Metanephros (tissue), 2 donors: Measurements from ENCODE around the genes SULT6B1, CEBPZOS, ATL2 and ARHGEF33.

DNA sequence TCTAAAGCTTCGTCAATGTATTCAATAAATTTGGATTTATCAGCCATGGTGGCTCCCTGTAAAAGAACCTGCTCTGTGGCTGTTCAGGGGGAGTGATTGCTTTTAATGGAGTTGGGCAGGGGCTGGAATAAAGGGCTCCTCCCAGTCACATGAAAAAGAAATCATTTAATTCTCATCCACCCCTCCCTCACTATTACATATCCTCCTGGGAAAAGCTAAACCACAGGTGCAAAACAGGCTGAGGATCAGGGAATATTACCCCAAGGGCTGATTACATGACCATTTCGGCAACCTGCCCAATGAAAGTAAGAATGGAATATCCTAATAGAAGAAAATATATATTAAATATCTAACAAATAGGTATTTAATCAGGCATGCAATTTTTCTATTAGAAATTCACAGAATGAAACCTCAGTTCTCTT, at the start of gene SULT6B1:
Gene SULT6B1 (minus strand): TSS at position 77 of the 422 bp plus-strand sequence.
- RAMPAGE, long total RNA, result no peak

DNA sequence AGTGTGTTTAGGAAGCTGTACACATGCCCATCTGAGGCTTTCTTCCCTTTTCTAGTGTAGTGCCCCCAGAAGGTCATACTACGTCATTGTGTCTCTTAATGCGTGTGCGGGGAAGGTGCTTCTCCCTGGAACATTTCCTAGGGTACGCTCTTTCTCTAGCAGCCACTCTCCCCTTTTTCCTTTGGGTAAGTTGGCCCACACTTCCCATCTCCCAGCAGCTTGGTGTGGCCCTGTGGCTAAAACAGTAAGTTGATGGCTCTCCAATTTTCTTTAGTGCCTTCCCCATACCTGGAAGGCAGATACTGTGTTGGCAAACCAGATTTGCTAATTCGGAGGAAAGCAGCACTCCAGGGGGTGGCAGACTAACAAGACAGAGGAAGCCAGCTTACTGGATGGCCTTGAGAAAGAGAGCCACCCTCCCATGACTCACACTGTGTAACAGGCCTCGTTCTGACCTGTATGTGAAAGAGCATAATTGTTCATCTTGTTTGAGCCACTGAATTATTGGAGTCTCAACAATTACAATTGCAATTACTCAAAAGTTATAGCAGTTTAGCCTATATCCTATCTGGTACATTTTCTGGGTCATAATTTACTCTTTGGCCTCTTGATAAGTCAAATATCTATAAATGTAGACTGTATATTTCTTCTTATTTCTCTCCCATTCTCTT, 1.3 kb upstream of the SULT6B1 start:
- RAMPAGE, long total RNA, result no peak

DNA sequence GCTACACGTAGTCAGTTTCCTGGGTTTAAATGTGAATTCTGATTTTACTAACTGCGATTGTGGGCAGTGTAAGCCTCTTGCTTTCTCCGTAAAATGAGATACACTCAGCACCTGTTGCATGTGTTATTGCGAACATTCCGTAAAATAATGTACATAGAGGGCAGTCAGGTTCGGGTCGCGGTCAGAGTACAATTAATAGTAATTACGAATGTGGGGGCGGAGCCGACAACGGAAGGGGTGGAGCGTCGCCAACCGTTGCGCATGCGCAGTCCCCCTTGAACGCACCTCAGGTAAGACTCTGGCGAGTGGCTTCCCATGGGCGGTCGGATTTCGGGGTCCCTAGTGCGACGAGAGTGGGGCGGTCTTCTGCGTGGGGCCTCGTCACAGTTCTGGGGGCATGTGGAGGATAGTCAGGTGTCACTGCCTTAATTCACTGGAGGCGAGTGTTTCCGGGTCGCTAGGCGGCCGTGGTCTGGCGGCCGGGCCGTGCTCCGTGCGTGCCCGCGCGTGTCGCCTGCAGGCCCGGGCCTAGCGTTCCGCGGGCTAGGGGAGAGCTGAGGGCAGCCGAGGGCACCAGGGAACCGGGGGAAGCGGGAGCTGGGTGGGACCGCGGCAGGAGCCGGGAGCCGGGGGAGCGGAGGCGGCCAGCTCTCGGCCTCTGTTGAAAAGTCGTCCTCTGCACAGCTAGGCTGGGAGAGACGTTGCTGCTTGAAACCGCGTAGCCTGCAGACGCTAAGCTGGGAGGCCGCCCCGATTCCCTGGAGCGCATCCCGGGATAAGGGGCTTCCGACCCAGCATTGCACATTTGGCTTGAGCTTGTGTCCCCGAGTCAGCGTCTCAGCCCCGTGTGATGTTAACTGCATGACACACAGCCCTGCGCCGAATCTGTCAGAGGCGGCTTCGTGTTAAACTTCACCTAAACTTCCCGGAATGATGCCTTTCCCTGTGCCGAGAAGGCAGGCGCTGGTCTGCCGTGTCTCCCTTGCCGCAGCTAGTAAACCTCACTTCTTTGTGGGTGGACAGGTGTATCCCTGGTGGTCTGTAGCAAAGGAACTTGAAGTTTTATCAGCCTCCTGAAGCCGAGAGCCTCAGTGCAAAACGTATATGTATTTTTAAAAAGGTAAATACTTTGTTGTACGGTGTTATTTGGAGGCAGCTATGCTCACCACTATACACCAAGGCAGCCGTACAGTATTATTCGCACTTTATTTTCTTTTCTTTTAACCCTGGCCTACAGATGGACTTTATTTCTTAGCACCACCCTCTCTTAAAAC, at the start of gene CEBPZOS:
Gene CEBPZOS (plus strand): TSS at position 266 of the 1,274 bp plus-strand sequence.
- RAMPAGE, long total RNA, result no peak

DNA sequence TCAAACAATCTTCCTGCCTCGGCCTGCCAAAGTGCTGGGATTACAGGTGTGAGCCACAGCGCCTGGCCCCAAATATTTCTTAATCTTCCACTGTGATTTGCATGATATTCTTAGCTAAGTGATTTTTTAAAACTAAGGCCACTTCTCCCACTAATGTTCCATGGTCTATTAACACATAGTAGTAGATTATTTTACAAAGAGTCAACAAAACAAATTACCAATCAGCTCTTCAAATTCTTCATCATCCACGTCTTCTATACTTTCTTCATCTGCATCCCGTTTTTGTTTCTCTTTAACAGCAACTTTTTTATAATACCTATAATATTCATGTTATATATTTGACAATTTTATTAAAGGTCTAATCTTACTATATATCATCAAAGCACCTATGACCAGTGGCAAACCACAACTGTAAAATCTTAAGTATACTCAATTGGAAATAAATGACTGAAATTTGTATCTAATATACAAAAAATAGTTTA, 17.4 kb downstream of the CEBPZOS start:
- RAMPAGE, long total RNA, result no peak

GRCh38 chr2:37279567-37280134, 45.0 kb downstream of the PRKD3 start:
- RAMPAGE, long total RNA, result no peak

DNA sequence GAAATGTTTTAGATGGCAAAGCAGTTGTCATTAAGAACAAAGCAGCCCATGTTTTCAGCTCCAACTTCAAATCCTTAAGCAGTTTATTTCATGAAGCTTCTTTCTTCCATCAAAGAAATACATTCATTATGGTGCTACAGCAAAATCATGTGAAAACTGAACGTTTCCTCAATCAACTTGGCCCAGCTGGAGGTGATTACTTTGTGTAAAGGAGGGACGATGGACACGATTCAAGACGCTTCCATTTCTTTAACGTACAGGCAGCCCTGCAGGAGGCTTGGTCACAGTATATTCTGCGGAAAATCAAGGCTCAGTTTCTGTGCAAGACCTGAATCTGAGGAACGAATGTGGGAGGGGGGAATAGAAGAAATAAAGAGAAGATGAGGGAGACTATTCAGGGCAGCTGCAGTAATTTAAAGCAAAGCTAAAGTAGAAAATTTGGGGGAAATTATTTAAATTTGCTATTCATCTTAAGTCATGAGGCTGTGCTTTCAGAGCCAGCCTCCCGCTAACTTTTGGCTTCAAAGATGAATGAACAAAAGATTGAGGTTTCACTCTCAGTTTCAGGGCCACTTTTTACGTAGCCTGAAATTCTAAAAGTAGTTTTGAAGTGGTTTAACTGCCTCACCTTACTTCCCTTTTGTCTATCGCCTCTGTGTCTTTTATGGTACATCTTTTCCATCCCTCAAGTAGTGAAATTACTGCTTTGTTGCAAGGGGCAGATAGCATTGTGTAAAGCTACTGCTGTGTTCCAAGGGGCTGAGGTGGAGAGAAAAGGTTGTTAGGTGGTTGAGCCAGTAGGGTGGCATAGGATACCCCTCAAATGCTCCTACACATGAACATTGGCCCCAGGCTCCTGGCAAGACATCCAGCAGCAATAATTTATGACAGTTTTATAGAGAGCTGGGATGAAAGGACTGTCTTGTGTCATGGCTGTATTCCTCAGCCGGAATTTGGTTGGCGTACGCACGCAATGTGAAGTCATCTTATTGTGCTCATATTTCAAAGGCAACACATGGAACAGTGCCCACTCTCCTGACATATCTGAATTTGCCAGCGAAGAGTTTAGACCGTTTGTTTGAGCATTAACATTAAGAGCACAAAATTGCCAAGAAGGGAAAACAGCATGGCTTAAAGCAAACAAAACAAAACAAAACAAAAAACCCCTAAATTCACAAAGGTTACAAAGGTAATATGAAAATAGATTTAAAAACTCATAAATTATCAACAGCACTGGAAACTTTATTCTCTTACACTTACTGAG, 32.0 kb downstream of the QPCT start:
- RAMPAGE, long total RNA, result no peak

DNA sequence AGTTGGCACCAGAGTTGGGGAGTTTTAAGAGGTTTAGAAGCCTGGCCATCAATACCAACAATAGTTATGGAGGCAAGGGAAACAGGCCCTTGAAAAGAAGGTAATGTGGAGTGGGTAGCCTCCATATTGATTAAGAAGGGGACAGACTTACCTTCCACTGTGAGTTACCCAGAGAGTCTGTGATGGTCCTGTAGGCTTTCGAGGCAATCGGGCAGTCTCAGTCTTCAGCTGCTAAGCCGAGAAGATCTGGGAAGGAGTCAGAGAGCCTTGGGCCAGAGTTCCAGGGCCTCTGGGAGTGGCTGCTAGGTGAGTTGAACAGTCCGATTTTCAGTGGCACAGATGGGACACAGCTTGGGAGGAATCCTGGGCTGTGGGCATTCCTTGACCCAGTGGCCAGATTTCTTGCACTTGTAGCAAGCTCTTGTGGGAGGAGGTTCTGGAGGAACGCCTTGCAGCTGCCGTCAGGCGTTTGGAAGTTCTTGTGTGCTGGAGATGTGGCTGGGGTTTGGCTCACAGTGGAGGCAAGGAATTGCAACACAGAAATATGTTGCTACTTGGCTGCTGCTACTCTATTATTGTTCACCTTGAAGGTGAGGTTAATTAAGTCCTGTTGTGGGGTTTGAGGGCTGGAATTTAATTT, 39.7 kb downstream of the QPCT start:
- RAMPAGE, long total RNA, result no peak

- RAMPAGE, long total RNA, result no peak
Measured at GRCh38 chr2:37506250-37506910, 161.9 kb downstream of the QPCT start.

- RAMPAGE, long total RNA, result no peak
Measured at GRCh38 chr2:37765992-37766227, 94.5 kb upstream of the CDC42EP3 start.

DNA sequence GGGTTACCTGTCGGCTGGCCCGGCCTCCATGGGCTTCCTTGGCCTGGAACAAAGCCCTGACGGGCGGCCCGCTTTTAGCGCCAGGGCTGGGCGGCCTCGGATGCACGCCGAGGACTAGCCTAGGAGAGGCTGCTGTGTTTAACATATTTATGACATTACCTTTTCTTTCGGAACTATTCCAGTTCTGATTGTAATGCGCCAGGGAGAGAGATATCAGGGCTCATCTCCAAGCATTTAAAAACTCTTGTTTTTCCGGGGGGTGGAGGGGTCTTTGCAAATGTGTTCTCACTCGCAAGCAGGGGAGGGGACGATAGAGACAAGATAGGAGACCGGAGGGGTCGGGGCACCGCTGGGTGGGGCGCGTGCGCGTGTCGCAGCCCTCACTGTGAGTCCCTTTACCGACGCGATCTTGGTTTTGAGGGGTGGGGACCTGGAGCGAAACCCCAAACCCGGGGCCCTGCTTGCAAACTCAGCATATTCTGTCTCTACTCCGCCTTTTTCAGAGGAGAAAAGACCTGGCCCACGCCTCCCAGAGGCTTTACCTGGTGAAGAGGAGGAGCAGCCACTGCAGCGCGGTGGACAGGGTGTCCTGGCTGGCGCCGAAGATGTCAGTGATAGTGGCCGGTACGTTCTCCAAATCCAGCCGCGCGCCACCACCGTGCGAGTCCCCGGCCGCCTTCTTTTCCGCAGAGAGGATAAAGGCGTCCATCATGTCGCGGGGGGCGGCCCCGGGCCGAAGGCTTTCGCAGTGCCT, 2.0 kb downstream of the CYP1B1 start:
- RAMPAGE, long total RNA, result no peak

GRCh38 chr2:38074558-38075322, 1.2 kb downstream of the CYP1B1 start:
- RAMPAGE, long total RNA, result no peak

DNA sequence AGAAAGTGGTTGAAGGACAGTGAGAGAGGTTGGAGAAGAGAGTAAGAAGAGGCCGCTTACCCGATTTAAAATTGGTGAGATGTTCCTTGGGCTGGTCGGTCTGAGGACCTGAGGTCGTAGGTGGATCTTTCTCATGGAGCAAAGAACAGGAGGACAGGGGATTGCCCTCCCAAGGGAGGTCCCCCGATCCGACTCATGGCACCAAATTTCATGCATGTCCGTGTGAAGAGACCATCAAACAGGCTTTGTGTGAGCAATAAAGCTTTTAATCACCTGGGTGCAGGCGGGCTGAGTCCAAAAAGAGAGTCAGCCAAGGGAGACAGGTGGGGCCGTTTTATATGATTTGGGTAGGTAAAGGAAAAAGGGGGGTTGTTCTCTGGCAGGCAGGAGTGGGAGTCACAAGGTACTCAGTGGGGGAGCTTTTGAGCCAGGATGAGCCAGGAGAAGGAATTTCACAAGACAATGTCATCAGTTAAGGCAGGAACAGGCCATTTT, 10.0 kb upstream of the CYP1B1 start:
- RAMPAGE, long total RNA, result no peak

DNA sequence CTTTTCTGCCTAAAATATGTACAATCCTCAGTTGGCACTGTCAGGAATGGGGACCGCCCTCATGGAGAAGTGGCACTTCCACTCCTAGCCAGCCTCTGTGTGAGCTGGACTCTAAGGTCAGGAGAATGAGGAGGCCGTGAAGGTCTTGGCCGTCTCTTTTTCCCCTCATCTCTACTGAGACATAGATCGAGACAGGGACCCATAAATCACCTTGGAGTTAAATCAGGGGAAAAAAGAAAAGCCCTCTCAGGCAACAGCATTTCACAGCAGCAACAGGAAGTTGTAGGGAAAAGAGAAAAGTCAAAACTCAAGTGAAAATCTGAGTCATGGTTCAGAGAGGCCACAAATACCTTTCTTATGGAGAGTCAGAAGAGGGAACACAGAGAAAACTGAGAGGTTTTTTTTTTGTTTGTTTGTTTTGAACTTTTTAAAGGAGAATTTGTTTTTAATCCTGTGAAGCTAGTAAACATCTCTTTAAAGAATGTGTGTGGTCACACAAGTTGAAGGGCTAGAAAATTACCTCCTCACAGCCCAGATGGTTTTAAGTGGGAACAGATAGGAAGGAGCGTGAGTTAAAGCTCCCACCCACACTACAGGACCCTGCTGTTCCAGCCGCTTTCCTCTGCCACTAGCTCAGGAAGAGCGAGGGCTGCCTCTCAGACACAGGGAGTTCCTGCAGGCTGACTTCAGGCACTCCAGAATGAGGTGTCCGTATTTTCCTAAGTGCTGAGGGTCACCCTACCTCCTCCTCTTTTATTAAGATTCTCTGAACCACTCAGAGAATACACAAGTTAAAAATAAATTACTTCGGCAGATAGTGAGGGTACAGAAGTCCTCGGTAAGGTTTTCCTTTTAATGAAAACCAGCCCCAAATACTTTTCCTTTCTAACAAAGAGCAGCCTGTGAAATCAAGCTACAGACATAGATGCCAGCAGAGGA, 30.7 kb upstream of the CYP1B1 start:
- RAMPAGE, long total RNA, result no peak

DNA sequence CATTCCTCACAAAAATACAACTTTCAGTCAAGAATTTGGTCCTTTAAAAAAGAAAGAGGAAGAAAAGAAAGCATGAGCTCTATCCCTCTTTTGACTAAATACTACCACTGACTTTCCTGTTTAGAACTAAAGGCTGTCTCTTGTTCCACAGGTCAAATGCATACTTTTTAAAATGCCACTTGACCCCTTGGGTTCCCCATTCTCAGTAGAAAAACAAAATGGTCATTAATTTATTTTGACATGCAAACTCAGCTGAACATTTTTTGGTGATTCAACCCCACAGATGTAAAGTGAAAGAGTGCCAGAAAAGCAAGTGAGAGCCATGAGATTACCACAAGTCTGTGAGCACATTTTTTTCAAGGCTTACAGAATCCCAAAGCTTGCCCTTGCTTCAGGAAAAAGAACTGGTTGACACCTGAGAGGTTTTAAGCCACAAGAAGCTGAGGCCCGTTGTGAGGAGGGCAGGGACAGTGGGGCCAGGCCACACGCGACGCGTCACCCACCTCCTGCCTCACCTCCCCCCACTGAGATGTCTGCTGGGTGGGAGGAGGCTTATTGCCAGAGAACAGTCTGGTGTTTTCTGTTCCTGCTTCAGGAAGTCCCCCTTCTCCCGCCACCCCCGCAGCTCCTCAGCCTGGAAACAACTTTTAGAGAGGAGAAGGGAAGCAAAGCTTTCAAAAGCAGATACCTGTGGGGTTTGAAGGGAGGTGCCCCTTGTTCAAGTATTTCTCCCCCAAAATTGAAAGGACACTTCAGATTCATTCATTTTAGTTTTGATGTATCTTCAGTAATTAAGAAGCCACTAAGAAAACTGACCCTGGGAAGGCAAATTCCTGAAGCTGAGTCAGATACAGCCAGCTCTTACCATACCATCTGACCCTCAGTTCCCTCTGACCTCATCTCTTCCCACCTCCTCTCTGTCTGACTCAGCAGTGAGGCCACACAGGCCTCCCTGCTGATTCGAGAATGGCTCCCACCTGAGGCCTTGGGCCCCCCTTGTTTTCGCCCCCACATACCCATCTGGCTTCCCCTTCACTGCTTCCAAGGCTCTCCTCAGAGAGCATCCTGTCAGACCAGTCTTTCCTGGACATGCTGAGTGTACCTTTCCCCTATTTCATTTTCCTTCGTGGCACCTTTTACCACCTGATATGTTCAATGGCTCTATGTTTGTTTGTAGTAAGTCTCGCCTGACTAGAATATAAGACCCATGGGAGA, 70.6 kb upstream of the CYP1B1 start:
- RAMPAGE, long total RNA, result no peak

DNA sequence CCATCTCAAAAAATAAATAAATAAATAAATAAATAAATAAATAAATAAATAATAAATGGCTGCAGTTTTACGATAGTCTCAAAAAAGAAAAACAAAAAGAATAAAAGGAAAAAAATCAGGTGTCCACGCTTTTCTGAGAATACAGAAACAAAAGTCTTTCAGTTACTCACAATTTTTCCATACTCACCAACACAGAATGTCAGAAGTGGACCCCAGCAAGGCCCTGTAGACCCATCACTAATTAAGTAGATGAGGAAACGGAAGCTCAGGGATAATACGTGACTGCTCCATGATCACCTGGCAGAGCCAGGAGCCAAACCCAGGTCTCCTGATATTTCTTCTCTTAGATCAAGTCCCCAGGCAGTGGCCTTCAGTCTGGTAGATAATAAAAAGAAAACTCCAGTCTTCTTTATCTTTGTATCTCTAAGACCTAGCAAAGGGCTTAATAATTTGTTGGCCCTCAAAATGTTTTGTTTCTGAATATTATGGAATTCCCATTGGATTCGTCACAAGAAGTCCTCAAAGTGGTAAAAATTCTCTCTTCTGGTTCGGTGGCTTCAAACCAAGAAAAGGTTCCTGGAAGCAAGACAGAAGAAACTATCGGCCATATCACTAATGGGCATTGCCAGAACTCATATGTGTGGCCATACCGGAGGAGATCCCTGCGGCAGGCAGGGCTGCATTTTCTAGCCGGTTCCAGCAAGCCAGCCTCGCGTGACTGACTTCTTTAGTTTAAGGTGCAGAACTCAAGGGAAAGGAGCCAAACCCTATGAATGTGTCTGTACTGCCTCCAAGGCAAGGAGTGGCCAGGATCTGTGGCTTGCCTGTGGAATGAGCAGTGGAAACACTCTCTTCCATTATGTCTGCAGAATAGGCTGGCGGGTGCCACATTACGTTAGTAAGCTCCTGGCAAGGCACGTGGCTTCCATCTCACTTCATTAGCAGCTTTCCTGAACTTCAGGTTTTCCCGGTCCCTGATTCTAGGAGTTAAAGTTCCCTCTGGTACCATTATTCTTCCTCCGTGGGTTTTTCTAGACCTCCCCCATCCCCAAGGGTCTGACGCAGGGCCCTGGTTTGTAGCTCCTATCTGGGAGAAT, 137.9 kb downstream of the ATL2 start:
- RAMPAGE, long total RNA, result no peak

DNA sequence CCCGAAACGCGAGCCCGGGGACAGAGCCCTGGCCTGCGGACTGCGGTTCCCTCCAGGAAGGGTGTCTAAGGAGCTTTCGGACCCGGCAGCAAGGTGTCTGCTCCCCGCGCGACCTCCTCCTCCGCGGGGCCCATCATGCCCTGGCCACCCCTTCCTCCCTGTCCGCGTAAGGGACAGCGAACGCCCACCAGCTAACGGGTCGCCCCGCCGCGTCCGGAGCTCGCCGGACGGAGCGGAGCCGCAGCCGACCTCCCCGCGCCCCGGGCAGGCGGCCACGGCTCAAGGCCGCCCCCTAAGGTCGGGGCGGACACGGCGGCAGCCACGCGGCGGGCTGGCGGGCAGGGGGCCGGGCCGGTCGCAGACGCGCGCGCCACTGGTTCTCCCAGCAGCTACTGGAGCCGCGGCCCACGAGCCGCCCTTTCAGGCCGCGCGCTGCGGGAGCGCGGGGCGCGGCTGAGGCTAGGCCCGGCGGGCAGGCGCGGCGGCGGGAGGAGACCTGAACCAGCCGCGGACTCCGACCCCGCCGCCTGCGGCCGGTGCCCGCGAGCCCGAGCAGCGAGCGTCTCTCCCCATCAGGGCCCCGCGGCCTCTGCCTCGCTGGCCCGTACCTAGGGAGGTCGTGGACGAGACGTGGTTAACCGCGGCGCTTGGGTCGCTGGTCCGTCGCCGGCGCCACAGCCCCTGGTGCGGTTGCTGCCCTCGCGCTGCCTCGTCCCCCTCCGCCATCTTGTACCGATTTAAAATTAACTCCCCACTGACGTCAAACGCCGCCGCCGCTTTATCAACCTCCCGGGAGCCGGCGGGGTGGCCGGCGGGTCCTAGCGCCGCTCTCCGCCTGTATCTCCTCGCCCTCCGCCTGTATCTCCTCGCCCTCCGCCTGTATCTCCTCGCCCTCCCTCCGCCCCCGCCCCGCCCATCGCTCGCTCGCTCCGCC, at the start of gene ATL2:
Gene ATL2 (minus strand): TSS at position 739 of the 934 bp plus-strand sequence.
- RAMPAGE, long total RNA, result no peak

GRCh38 chr2:38499720-38500244, 102.9 kb downstream of the HNRNPLL start:
- RAMPAGE, long total RNA, result no peak

- RAMPAGE, long total RNA, result no peak
Measured at GRCh38 chr2:38505812-38506207, 96.9 kb downstream of the HNRNPLL start.

DNA sequence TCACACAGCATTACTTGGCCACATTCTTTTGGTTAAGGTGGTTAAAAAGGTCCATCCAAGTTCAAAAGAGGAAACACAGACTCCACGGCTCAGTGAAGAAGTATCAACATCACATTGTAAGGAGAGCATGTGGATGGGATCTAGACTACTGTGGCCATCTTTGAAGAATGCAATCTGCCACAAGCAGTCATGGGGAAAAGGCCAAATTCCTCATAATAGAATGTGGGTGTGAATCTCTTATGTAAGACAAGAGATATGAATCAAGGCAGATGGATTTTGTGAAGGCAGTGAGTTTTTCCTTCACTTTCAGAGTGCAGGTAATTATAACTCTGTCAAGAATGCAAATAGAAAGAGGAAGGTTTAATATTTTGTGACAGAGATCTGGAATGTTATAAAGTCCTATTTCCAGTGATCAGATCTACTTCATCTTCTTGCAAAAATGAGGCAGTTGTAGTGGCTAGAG, 30.2 kb downstream of the SRSF7 start:
- RAMPAGE, long total RNA, result no peak

GRCh38 chr2:38889458-38890046, at the start of gene ARHGEF33:
Gene ARHGEF33, plus strand, starts transcription at chr2:38889875.
- RAMPAGE, long total RNA, result no peak